ENCODE measurements around the gene SIVA1.

DNA sequence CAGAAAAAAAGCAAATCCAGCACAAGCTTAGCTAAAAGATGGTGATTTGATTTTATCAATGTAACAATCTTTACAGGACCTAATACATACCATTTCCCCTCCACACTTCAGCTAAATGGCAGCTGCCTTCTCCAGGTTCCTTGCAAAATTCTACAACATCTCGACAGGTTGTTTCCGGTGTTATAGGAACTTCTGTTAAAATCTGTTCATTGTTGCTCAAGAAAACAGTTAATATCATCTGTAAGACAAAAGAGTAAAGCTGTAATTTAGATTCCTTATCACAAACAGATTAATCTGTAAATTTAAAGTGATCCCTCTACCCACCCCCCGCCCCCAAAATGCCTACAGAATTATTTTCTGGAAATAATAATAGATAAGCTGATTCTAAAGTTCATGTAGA is 50.1 kb downstream of the PPP1R13B start:
- PRO-cap, result no peak

DNA sequence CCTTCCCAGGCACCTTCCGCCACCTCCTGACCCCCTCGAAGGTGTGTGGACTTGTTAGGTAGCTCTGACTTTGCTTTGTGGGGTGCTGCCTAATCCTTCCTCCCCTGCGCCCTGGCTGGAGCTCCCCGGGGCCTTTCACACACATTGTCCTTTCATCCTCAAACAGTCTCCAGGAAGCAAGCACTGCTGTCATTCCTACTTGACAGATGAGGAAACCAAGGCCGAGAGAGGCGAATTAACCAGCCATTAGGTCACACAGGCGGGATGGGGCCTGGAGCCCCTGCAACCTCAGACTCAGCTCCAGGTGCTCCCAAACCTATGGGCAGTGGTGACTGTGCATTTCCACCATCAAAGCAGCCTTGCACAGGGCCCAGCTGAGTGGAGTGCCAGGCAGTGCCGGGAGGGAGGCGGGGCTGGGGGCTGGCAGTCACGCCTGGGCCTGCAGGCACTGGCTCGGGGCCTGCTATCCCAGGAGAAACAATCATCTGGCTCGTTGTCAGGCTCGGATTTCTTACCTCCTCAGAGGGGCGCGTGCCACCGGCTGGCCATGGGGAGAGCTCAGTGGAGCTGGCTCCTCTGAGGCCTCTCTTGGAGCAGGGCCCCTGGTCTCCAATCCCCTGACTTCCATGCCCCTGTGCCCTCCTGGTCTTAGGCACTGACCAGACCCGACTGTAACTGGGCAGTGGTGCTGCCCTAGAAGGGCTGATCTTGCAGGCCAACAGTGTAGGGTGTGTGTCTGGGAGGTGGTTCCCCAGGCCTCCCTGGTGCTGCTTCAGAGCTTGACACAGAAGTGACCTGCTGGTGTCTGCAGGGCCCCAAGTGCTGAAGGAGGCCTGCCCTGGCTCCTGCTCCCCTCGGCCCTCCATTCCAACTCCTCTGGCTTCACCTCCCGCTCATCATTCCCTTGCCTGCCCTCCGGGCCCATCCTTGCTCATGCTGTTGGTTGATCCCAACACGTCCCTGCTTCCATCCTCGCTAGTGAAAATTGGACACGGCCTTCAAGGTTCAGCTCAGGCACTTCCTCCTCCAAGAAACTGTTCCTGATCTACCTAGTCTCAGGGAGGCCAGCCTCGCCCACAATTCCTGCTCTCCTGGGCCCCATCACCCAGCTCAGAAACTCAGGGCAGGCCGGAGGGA is 20.2 kb upstream of the PPP1R13B start:
- PRO-cap, result unidirectional peak, minus-strand start at position 146 of the sequence; bidirectional peak, plus-strand start at position 522 of the sequence, minus-strand start at position 361 of the sequence

- PRO-cap, result no peak
These were observed 2.8 kb upstream of the ASPG start for GRCh38 chr14:104082561-104083184.

DNA sequence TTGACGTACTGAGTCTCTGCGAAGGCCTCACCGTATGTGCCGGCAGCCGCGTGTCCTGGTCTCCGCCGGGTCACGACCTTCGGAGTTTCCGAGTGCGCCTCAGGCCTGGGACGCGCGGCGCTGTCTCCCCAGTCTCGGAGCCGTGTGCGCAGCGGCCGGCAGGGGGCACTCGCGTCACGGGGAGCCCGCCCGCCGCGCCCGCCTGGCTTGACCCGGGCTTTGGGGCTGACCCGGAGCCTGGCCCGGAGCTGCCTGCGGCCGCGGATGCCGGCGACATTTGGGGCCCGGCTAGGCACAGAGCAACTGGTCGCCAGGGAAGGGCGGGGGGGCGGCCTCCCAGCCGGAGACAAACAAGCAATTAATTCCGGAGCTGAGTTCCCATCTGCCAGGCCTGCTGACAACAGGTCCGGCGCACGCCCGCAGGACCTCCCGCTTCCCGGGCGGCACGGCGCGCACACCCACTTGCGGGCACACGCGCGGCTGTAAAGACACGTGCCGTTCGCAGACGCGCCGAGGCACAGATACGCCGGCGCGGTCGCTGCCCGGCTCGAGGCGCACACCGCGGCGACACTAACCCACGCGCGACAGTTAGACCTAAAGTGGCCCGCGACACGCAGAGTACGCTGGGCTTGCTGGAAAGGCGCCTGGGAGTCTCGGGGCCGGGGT is 755 bp upstream of the KIF26A start:
- PRO-cap, result no peak

- PRO-cap, result no peak
These were observed 11.3 kb downstream of the KIF26A start for GRCh38 chr14:104149612-104150189.

DNA sequence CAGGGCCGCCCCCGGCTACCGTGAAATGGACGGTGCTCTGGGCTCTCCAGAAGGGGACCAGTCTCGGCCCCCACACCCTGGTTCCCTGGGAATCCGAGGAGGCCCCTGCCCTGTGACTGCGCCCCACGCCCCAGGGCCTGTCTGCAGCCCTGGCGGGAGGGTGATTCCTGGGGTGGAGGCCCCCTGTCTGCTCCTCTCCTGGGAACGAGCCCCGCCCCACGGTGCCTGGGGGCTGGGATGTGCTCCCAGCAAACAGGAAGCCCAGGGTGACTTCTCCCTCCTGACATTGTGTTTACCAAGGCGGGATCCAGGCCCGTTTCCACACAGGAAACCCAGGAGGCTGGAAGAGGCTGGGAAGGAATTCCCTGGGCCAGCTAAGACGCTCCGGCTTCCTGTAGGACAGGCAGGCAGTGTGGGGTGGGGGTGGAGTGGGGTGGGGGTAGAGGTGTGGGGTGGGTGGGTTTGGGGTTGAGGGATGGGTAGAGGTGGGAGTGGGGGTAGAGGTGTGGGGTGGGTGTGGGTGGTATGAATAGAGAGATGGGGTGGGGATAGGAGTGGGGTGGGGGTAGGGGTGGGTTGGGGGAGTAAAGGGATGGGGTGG is 46.8 kb downstream of the KIF26A start:
- PRO-cap, result no peak

- PRO-cap, result no peak
These were observed 86.7 kb downstream of the KIF26A start for GRCh38 chr14:104225092-104225434.

DNA sequence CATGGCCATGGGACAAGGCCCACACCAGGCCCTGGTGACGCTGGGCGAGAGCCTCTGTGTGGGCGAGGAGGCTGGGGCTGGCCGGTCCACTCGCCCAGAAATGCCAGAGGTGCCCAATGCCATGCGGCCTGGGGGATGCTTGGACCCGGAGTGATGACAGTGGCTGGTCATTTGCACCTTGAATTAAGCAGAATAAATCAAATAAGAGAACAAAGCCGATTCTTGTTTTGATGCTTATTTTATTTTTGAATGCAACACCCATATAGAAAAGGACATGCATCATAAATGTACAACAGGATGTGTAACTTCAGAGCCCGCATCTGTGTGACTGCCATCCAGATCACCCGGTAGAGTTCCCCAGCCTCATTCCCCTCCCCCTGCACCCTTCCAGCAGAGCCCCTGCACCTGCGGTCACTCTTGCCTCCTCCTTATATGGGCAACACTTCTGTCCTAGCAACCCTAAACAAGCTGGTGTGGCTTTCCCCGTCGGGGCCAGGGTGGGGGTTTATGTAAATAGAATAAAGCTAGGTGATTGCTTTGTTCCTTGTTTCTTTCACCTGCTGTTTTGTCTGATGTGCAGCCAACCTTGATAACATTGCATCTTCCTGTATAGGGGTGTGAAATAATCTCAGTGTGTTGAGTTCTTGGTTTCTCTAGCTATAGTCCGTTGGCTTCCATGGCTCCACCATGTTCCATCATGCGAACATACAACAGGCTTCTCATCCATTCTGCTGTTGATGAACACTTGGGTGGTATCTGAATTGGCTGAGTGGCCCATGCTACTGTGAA is 102.0 kb downstream of the KIF26A start:
- PRO-cap, result unidirectional peak, minus-strand start at position 434 of the sequence

DNA sequence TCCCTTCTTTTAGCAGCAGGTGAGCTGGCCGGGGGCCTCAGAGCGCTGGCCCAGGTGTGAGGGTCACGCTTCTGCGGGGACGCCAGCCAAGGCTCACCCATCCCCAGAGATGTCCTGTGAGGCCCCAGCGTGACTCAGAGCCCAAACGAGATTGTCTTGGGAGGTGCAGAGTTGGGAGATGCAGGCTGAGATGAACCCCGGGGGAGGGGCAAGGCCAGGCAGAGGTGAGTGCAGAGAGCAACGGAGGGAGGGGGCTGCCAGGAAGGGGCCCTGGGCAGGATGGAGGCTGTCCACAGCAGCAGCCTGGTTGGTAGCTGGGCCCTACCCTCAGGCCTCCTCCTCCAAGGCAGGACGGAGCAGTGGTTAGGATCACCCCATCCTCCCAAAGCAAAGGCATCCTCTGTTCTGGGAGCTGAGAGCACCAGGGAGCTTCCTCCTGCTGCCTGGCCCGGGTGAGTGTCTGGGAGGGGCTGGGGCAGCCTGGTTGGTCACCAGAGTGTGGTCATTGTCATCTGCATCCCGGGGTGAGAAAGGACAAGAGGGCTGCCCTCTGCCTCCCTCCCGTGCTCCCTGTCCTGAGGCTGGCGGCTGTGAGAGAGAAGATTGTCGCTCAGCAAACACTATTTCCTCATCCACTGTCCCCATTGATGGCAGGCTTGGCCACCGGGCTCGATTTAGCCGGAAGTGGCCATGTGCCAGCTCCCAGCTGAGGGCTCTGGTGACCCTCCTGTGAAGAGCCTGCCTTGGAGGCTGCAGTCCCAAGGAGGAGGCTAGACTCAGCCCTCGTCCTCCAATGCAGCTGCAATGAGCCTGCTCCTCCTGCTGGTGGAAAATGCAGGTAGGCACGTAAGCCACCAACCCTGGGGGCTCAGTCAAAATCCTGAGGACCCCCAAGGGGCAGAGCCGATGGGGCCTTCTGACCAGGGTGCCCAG is 155.4 kb downstream of the KIF26A start:
- PRO-cap, result no peak

DNA sequence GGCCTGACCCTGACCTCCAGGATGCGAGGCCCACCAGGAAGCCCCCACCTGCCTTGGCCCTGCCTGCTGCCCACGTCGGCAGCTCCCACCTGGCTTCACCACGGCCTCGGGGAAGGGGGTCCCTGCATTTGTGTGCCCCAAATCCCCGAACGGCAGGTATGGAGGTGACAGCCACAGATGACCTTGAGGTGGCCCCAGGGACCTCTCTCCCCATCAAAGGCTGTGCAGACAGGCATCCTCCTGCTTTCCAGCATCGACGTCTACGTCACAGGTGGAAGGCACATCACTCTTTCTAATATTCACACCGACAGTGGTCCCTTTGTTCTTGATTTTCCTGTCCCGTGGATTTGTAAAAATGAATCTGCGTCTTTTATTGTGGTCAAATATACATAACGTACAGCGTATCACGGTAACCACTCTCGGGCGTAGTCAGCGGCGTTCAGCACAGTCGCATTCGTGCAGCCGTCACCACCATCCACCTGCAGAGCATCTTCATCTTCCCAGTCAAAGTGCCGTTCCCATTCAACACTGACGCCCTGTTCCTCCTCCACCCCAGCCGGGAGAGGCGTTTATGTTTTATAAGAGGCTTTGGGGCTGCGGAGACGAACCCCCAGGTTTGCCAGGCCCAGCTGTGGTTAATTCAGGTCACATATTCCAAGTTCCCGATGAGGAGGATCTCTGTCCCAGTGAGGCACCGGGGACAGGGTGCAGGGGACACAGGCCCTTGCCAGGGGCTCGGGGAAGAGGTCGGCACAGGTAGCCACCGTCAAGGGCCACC is 189.6 kb upstream of the C14orf180 start:
- PRO-cap, result no peak

- PRO-cap, result unidirectional peak, plus-strand start at chr14:104436256
These were observed 143.4 kb upstream of the C14orf180 start for GRCh38 chr14:104435993-104436671.

DNA sequence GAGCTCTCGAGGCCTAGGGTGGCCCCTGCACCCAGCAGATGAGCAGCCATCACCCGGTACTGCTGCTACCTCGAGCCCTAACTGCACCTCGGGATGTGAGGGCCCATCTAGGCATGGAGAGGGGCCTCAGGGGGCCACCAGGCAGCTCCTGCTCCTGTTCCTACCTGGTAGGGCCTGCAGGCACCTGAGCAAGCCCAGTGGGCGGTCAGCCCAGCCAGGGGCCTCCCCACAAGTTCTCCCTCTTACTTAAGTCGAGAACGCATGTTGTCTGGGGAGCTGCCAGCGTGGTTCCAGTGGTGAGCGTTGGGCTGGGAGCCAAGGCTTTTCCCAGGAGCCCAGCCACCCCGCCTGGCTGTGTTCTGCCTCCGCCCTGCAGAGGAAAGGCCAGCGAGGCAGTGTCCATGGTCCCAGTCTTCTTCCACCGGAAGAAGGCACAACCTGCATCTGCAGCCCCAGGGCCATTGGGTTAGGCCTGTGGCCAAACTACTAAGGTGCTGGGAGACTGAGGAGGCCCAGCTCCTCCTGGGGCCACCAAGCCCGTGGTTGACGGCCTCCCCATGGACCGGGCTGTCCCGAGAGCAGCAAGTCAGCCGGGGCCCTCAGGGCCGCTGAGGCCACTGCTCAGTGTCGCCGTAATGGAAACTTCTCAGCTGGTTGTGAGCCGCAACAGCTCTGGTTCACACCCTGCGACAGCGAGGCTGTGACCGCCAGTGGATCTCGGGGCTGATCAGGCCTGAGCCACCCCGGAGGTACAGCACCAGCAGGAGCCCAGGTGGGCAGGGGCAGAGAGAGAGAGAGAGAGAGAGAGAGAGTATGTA is 1.5 kb downstream of the C14orf180 start:
- PRO-cap, result no peak

DNA sequence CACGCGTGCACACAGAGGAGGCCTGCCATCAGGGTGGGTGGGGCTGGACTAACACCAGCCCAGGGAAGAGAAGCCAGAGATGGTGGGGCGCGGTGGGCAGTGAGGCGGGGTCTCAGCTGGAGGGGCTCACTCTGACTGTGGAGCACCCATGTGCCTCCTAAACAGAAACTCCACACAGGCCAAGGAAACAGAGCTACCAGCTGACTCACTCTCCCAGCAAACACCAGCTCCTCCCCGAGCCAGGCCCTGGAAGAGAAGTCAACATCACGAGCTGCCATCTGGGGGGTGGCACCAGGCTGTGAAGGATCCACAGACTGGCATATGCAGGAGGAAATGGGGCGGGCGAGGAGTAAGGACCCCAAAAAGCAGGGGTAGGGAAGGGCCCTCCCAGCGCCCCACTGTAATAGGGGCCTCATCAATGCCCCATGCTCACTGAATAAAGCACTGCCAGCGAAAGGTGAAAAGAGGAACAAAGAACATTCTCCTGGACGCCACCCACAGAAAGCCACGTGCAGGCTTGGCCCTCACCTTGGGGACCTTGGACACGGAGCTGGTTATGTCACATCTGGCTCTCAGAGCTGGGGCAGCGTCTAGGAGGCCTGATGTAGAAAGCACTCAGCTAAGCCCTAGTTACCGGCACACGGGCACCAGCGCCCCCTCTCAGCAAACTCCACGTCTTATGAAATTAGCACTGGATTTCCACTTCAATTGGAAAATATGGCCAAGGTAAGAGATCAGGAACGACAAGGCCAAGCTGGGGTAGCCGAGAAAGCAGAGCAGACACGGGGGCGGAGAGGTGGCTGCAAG is 8.4 kb upstream of the INF2 start:
- PRO-cap, result bidirectional peak, plus-strand start at position 277 of the sequence, minus-strand start at position 137 of the sequence

DNA sequence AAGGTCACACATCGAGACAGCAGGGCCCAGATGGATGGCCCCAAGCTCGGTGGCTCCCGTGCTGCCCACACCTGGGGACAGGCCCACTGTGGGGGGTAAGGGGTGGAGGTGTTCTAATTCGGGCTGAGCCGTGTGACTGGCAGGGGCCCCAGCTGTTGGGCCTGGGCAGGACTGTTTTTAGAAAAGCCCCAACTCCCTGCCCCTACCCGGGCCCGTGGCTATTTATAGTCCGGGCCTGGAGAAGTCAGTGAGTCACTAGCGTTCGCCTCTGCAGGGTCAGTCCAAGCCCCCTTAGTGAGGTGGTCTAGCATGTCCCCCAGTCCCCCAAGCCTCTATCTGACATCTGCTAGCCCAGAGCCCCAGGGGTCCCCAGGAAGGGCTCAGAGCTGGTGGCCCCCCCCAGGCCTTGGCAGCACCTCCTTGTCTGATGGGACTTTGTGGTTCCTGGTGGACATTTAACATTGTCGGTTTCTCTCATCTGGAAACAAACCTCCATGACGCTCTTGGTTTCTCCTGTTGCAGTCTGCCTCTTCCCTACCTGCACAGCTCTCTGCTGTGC is 1.9 kb upstream of the ADSS1 start:
- PRO-cap, result no peak

GRCh38 chr14:104724830-104725968 is 1.2 kb downstream of the ADSS1 start:
- PRO-cap, result unidirectional peak, minus-strand start at chr14:104725535; unidirectional peak, minus-strand start at chr14:104725550

GRCh38 chr14:104735888-104736925 is 12.2 kb downstream of the ADSS1 start:
- PRO-cap, result no peak

- PRO-cap, result bidirectional peak, plus-strand start at chr14:104752738, minus-strand start at chr14:104752637; bidirectional peak, plus-strand start at chr14:104753156, minus-strand start at chr14:104752973
These were observed at the start of gene SIVA1 for GRCh38 chr14:104752411-104753383. Gene SIVA1, plus strand, starts transcription at chr14:104753147.

- PRO-cap, result no peak
These were observed 19.0 kb downstream of the SIVA1 start for GRCh38 chr14:104771787-104772444.

GRCh38 chr14:104804967-104806126 is 4.4 kb downstream of the ZBTB42 start:
- PRO-cap, result bidirectional peak, plus-strand start at chr14:104805689, minus-strand start at chr14:104805411

GRCh38 chr14:104825743-104826038 is 24.8 kb downstream of the ZBTB42 start:
- PRO-cap, result no peak

Measured in fallopian tube (tissue), 1 donor.